Metastatic Pancreatic Carcinoma in the Ovary (tissue), 1 donor: ENCODE measurements around the gene IPCEF1.

GRCh38 chr6:151815518-151816139, 8.1 kb downstream of the ESR1 start:
- PRO-cap: no peak

GRCh38 chr6:152096807-152097321, 289.4 kb downstream of the ESR1 start:
- PRO-cap: unidirectional peak, plus-strand start at chr6:152097093

DNA sequence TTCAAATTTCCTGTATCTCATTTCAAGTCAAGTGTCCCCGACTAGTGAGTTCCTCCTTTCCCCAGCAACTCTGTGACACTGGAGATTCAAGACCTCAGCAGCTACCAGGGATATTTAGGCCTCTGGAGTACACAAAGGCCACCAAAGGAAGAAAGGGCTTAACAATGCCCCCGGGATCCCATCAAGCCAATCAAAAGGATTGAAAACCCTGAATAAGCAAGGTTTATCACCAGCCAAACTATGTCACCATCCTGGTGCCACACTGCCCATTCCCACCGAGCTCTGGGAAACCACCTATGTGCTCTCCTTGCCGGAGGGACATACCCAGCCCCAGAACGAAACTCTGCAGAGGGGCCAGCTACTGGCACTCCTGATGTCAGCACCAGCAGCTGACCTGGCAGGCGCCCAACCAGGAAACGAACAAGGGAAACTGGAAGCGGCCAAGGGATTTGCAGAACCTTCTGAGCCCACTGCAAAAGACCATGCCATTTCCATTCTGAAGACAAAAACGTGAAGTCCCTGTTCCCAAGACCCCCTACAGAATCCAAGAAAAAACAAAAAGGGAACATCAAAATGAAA, 305.0 kb downstream of the ESR1 start:
- PRO-cap: bidirectional peak, plus-strand start at position 423 of the sequence, minus-strand start at position 345 of the sequence

- PRO-cap: no peak
Measured at GRCh38 chr6:152167456-152168751, 360.4 kb downstream of the ESR1 start.

- PRO-cap: no peak
Measured at GRCh38 chr6:152268045-152268517, 369.1 kb downstream of the SYNE1 start.

GRCh38 chr6:152300299-152300922, 336.8 kb downstream of the SYNE1 start:
- PRO-cap: no peak

GRCh38 chr6:152318047-152318712, 319.0 kb downstream of the SYNE1 start:
- PRO-cap: no peak

- PRO-cap: no peak
Measured at GRCh38 chr6:152353240-152353964, 283.8 kb downstream of the SYNE1 start.

DNA sequence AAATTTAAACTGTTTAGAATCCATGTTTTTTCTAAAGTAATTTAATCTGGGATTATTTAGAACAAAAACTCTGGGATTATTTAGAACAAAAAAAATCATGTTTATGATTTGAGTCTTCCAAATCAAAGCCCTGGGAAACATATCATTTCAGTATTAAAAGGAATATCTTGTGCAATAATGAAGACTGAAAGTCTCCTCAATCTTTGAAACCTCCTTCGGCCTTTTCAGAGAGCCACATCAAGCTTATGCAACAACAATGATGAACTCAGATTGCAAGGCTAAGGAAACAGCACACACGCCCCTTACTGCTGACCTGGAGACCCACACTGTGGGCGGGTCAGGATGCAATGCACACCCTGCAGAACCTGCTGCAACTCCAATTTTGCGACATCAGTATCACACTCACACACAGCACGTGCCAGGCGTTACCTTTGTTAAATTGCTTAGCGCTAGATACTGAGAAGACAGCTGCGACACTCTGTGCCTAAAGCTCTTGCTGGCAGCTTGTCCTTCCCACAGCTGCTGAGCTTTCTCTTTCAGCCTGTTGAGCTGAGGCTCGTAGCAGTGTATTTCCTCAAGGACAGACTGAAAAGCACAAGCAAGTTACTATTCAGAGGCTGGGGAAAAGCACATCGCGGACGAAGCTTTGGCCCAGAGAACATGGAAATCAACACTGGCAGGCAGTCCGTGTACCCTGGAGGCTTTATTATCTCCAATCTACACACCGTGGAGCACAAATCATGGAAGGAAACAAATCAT, 268.4 kb downstream of the SYNE1 start:
- PRO-cap: no peak

GRCh38 chr6:152696540-152696942, 1.2 kb upstream of the MYCT1 start:
- PRO-cap: no peak

DNA sequence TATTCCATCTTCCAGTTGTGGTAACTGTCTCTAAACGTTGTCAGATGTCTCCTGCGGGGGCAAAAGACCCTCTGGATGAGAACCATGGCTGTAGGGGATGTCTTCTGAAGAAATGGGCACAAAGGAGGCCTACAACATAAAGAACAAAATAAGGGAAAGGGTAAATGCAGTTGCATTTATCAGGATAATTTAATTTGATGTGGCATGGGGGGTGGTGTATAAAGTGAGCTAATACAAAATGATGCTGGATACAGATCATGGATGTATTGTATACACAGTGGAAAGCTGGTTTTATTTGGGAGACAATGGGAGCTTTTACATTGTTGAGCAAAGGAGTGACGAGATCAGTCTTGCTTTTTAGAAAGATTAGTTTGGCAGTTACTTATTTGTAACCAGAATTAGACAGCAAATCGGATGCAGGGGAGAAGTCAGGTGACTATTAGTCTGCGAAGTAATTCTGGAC, 4.3 kb upstream of the FBXO5 start:
- PRO-cap: no peak

GRCh38 chr6:153282543-153282939, 151.5 kb upstream of the RGS17 start:
- PRO-cap: unidirectional peak, minus-strand start at chr6:153282755

GRCh38 chr6:153597086-153597399, 442.0 kb upstream of the OPRM1 start:
- PRO-cap: no peak

- PRO-cap: no peak
Measured at GRCh38 chr6:154139698-154140335, 100.8 kb downstream of the OPRM1 start.

- PRO-cap: no peak
Measured at GRCh38 chr6:154329383-154330381, 26.9 kb downstream of the IPCEF1 start.

DNA sequence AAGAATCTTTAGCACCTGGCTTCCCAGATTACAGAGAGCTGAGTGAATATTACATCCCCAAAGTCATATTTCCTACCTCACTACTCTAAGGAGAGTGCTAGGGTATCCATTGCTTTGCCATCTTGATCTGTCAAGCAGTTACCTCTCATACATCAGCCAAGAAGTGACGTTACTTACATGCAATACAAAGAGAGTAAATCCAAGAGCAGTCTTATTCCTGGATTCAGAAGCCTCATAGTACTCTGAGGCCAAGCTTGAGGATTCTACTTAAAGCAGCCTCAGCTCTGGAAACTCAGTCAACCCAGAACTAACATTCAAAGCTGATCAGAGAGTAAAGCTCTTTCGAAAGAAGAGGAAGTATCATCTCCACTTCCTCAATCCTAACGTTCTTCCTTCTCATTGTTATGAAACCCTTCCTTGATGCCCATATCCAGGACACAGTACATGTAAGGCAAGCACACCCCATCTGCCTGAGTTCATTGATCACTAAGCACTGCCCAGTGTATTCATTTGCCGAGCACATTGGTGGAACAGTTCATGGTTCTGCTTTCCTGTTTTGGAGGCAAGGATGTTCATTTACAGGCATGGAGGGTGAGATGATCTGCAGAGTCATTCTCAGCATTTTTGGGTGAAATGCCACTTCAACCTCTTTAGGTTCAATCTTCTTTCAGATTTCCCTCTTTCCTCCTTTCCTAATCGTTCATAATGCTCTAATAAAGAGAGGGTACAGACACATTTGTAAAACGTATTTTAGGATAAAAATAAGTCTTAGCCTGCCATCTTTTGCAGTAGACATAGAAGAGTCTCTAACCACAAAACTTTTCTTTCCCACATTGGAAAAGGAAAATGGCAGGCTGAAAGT, at the start of gene IPCEF1:
TSS of gene IPCEF1 (minus strand) at position 309 of the 862 bp plus-strand sequence.
- PRO-cap: no peak

DNA sequence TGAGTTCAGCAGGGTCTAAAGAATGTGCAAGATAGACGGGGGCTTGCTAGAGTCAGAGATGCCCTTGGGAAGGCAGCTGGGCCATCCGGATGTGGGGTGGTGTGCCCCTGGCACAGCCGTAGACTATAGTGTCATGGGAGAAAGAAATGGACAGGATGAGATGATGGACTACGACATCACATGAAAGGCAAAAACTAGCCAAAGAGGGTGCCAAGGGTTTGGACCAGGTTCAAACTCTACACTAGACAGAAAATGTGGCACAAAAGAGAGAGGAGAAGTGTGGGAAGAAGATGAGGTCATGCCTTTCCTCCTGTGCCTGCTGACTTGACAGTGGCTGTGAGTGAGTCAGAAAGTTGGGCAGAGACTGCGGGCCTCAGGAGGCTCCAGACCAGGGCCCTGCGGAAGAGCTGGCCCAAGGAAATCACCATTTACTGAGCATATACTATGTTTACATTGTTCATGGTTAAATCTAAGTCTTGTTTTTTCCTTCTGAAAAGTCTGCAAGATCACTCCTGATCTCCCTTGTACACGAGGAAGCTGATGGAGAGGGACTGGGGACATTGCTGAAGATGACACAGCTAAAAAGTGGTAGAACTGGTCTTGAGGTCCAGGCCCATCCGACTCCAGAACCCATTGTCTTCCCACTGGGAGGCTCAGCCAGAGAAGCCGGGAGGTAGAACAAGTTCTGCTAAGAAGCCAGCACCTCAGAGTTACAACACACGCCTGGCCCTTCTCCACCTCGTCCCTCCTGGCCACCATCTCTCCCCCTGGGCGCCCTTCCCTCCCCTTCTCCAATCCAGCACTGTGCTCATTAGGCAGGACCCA, 35.7 kb downstream of the CNKSR3 start:
- PRO-cap: no peak

DNA sequence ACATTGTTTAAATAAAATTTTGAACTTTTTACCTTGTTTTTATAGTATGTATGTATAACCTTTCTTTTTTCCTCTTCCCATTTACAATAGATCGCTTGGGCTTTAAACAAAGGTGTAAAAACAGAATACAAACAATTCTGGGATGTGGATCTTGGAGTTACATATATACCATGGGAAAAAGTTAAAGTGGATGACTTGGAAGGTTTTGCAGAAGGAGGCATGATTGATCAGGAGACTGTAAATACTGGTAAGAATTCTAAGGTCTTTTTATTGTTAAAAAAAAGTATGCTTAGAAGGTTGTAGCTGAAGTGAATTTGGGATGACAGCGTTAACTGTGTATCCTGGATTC, 86.8 kb downstream of the SCAF8 start:
- PRO-cap: no peak

DNA sequence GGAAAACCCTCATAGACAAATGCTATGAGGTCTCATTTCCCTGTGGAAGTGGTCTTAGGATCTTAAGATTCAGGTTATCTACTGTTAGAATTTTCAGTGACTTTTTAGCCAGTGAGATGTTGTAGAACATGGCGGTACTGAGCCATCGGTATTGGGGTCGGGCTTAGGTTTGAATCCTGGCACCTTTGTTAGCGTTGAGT, 118.7 kb upstream of the CLDN20 start:
- PRO-cap: no peak

DNA sequence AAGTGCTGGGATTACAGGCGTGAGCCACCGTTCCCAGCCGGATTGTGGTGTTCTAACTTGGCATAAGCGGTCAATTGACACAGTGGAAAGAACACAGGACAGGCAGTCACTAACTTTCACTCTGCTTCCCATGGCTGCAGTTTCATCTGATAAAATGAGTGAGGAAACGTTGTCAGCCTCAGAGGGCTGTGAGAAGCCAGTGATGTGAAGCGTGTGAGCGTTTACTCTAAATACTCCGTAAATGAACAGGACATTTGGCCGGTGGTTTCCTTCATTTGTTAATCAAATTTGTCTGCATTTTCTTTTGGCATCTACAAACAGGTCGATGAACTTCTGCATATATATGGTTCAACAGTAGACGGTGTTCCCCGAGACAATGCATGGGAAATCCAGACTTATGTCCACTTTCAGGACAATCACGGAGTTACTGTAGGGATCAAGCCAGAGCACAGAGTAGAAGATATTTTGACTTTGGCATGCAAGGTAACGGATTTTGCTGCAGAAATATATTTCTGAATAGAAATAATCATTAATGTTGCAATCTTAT, 87.2 kb upstream of the CLDN20 start:
- PRO-cap: no peak